A172 (cell line): ENCODE data around the genes MRPS14 and KIAA0040.

DNA sequence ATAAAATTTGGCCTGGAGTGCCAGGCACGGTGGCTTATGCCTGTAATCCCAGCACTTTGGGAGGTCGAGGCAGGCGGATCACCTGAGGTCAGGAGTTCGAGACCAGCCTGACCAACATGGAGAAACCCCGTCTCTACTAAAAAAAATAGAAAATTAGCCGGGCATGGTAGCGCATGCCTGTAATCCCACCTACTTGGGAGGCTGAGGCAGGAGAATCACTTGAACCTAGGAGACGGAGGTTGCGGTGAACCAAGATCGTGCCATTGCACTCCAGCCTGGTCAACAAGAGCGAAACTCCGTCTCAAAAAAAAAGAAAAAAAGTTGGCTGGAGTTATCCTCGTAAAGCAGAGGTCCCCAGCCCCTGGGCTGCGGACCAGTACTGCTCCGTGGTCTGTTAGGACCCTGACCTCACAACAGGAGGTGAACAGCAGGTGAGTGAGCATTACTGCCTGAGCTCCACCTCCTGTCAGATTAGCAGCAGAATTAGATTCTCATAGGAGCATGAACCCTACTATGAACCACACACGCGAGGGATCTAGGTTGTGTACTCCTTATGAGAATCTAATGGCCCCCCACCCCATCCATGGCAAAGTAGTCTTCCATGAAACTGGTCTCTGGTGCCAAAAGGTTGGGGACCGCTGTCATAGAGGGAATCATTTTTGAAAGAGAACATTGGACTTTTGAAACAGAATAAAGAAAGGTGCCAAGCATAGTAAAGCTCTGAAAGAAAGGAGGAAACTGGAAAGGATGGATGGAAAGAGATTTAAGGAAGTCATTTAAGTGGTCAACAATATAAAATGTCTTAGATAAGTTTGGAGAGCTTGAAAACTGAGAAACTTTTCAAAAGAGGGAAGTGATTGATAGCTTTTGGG is 9.4 kb downstream of the SUCO start:
- RAMPAGE, long total RNA = no peak

- RAMPAGE, long total RNA = no peak
Measured at GRCh38 chr1:172661024-172661478, 2.1 kb downstream of the FASLG start.

DNA sequence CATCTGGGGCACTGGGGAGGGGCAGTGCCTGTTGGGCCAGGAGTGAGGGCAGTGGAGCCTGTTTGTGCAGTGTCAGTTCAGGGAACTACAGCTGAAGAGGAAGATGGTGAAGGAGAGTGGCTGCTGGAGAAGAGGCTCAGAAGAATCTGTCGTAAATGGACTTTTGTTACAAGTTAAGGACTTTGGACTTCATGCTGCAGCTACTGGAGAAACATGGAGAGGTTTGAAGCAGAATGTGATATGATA is 3.2 kb upstream of the TNFSF4 start:
- RAMPAGE, long total RNA = no peak

DNA sequence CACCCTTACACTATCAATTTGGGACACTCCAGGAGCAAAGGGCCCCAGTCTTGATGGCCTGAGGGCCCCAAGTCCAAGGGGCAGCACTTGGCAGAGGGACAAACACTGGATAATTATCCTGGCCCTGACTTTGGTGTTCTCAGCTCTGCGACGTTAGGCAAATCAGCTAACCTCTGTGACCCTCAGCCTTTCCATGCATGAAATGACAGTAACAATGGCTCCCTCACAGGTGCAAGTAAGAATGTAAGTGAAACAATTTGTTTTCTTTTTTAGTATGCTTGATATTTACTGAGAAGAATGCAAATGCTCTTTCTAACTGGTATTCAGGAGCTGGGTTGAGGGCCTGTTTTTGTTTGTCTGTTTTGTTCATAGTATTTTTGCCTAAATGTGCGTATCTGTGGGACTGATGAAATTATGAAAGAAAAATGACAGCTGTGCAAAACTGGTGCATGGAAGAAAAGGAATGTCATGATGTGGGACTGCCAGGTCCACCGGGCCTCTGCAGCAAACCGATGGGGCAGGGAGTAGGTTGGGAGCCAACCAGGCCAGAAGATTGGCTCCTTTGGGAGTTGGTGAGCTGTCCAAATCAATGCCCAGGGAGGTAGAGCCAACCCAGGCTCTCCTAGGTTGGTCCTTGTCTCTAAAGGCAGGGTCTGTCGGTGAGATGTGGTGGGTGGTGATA is 61.5 kb upstream of the PRDX6 start:
- RAMPAGE, long total RNA = no peak

DNA sequence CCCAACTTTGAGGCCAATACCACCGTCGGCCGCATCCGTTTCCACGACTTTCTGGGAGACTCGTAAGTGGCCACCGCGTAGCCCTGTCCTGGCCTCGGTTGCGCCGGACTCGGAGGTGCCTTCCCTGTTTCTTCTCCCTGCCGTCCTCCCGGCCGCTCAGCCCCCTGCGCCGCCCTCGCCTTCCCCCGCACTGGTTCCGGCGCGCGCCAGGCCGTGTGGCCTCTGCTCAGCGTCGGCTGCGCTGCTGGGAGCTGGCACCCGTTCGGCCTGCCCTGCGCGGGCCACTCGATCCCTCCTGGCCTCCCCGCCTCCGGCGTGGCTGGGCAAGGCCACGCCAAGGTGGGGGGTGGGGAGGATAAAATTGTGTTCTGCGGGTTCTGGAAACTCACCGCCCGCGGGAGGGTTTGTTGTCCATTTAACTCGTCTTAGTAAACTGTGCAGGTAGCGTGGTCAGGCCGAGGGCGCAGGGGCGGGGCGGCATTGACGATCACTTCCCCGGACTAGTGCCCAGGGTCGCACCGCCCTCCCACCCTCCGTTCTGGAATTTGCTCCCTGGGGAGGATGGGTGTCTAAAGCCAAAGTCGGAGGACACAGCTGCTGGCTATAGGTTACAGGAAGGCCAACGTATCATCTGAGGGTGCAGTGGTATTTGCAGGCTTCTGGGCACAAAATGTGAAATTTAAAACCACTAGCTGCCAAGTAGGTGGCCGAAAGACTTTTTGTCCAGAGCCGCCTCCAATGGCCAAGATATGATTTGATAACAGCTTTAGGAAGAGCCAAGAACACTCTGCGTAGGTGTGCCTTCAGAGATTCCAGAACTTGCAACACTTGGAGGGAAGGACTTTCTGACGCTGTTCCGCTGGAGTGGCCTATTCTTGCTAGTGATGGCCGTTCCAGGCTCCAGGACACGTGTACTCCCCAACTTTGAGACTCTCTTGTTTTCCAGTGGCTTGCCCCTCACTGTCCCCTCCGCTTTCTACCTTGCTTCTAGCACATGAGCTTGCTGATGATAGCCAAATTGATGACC is 609 bp downstream of the PRDX6 start:
- RAMPAGE, long total RNA = no peak

DNA sequence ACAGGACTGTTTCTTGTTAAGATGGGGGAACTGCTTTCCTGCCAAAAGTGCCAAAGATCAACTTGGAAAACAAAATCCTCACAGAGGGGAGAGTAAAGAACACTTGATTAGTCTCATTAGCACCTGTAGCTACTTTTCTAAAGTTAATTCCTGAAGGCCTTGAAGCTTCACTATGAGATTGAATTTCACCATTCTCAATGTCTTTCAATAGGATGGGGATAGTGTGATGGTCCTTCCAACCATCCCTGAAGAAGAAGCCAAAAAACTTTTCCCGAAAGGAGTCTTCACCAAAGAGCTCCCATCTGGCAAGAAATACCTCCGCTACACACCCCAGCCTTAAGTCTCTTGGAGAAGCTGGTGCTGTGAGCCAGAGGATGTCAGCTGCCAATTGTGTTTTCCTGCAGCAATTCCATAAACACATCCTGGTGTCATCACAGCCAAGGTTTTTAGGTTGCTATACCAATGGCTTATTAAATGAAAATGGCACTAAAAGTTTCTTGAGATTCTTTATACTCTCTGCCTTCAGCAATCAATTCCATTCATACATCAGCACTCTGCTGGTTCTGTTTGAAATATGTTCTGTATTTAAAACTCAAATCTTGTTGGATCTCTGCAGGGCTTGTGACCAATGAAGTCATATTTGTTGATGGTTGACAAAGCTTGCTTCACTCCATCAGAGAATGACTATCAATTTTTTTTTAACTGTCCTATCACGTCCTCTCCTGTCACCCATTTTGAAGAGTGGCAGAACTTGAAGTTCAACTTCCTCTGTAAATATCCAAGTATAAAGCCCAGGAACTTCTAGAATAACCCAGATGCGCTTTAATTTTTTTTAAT is 10.6 kb downstream of the PRDX6 start:
- RAMPAGE, long total RNA = no peak

- RAMPAGE, long total RNA = no peak
Measured at GRCh38 chr1:173856107-173856915, 11.9 kb upstream of the ZBTB37 start.

DNA sequence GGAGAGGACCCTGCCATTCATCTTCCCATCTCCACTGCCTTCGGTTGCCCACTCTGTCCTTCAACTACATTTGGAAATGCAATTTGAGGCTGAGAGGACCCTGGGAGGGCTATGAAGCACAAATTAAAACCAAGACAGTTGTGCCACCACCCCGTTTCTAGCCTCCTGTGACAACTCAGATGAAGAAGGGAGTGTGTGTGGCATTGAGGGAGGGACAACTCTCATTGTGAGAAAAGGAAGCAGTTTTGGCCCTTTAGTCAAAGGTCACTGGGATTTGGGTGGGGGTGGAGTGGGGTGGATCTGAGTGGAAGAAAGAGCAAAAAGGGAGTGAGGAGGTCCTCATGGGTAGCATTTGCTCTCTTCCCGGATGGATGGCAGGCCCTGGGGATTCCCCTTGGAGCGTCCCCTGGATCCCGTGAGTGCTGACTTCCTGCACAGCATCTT is 579 bp downstream of the SERPINC1 start:
- RAMPAGE, long total RNA = no peak

GRCh38 chr1:173937182-173937747 is 20.1 kb upstream of the SERPINC1 start:
- RAMPAGE, long total RNA = no peak

DNA sequence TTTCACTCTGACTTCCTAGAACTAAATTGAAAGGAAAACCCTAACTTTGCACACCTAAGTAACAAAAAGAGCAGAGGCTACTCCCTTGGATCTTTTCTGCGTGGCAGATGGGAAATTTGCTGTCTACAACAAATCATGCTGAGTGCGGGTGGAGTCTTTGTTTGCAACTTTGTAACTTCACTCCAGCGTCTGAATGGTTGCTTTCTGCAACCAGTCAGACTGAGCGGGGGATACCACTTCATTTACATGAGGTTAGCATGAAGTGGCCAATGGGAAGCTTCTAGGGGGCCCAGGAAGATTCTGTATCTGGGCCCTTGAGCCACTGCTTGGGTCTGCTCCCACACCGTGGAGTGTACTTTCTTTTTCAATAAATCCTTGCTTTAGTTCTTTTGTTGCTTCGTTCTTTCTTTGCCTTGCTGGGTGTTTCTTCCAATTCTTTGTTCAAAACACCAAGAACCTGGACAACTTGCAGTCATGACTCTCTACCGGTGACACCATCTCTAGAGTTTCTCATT is 55.6 kb upstream of the RC3H1 start:
- RAMPAGE, long total RNA = no peak

DNA sequence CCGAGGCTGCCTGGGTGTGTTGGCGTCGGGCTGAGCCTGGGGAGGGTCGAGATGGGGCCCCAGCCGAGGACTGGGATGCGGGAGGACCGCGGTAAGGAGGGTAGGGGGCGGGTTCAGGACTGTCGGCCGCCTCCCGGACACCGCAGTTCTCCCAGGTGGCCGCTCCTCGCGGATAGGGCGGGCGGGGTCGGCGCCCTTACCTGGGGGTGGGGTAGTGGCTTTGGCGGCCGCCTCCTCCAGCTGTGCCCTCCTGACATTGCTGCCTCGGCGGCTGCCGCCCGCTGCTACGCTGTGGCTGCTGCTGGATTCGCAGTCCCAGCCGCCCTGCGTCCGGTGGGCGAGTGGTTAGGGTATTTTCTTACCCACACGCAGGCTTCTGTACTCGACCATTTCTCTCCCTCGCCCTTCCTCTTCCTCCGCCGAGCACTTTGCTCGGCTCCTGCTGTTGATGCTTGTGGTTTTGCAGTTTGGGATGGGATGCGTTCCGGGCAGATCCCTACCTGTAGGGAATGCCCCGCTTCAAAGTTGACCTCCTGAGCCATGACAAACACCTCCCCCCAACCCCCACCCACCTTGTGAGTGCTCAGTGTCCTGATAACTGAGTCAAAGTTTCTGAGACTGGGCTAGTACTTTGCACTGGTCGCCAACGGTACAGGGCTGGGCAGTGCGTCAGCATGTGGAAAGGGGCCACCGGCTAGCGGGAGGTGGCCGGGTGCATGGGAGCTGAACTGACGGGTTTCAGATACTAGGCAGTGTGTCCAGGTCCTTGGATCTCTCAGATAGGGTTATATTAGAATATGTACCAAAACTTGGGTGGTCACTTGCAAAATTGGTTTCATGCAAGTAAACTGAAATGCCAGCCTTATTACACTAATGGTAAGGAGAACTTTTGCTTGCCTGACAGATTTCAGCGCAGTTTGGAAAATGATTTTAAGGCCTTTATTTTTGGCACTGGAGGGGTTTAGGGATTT is 682 bp downstream of the RABGAP1L start:
- RAMPAGE, long total RNA = no peak

DNA sequence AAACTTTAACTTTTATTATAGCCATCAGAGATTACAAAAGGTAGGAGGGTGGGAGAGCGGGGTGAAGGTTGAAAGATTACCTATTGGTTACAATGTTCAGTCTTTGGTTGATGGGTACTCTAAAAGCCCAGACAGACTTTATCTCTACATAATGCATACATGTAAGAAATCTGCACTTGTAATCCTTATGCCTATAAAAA is 111.0 kb downstream of the RABGAP1L start:
- RAMPAGE, long total RNA = no peak

- RAMPAGE, long total RNA = no peak
Measured at GRCh38 chr1:174383214-174383680, 64.5 kb upstream of the GPR52 start.

- RAMPAGE, long total RNA = no peak
Measured at GRCh38 chr1:174848399-174849043, 151.2 kb upstream of the CACYBP start.

DNA sequence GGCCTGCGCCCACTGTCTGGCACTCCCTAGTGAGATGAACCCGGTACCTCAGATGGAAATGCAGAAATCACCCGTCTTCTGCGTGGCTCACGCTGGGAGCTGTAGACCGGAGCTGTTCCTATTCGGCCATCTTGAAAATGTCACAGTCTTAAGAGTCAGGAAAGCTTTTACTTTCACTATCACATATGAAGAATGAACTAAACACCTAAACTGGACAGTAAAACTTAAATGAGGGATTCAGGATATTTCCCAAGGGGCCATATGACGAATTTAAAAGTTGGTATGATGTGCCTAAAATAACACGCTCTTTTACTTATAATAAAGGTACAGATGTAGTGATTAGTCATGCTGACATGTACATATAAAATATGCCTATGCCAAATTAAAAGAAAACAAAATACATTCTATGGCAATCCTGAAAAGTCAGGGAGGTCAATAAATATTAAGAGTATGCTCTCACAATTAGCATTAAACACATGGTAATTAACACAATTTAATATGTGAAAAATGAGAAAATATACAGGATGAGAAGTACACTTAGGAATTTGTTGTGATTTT is 150.6 kb upstream of the CACYBP start:
- RAMPAGE, long total RNA = no peak

DNA sequence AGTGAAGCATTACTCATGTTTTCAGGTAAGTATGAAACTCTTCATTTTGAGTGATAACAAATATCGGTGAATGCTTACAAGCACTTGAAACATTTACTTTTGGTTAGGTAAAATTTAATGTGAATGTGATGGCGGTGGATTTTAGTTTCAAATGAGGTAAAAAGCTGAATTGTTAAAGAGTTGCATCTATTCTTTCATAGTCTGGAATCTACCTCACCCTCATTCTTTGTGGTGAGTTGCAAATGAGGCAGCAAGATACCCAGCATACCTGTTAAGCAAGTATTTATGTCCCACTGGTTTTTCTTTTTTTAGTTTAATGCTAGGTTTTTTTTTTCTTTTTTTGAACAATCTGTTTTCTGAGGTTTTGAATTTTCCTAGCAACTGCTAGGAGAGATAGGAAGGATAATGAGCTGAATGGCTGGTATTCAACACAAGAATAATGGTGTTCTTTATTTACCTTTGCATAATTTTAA is 127.9 kb upstream of the CACYBP start:
- RAMPAGE, long total RNA = no peak

GRCh38 chr1:174964997-174965589 is 34.7 kb upstream of the CACYBP start:
- RAMPAGE, long total RNA = no peak

GRCh38 chr1:174968610-174969471 is 30.9 kb upstream of the CACYBP start:
- RAMPAGE, long total RNA = no peak

DNA sequence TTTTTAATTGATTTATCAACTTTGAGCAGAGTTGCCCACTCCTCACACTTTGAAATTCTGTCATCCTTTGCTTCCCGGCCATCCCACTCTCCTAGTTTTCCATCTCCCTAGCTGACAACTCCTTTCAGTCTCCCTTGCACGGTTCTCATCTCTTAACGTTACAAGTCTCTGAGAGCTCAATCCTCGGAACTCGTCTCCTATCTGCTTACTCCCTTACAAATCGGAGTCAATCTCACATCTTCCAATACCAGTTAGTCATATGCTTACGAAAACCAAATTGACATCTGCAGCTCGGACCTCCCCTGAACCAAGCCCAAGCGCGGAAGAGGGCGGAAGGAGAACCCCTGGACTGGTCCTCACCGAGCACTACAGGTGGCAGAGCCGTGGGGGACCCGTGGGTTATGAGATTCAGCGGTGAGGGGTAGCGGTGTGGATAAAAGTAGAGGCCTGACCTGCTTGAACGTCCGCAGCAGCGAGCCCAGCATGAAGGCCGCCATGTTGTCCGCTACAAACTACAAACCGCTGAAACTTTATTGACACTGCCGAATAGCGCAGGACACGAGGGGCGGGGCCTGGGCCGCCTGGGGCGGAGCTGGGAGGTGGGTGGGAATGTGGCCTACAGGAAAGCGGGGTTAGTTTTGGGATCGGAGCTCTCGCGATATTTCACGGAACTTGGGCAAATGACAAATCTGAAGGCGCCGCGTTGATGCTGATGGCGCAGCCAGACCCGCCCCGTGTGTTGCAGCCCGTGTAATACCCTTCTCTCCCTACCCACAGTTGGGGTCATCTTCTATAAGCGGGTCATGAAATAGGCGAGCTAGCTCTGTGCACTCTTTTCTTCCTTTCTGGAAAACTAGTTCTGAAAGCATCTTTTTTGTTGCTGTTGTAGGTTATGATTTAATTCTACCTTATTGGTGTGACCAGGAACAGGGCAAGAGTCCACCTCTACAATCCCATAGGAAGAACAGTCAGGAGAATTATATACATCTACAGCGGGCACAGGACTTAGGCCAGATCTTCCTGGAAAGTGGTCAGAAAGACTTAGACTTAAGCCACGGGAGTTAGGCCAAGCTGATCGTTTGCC is at the start of gene MRPS14:
Gene MRPS14 (minus strand): TSS at position 514 of the 1,084 bp plus-strand sequence.
- RAMPAGE, long total RNA = start-site peak on the minus strand centred at position 514 of the sequence, 21 bp wide, 310 and 391 reads in 2 replicates

DNA sequence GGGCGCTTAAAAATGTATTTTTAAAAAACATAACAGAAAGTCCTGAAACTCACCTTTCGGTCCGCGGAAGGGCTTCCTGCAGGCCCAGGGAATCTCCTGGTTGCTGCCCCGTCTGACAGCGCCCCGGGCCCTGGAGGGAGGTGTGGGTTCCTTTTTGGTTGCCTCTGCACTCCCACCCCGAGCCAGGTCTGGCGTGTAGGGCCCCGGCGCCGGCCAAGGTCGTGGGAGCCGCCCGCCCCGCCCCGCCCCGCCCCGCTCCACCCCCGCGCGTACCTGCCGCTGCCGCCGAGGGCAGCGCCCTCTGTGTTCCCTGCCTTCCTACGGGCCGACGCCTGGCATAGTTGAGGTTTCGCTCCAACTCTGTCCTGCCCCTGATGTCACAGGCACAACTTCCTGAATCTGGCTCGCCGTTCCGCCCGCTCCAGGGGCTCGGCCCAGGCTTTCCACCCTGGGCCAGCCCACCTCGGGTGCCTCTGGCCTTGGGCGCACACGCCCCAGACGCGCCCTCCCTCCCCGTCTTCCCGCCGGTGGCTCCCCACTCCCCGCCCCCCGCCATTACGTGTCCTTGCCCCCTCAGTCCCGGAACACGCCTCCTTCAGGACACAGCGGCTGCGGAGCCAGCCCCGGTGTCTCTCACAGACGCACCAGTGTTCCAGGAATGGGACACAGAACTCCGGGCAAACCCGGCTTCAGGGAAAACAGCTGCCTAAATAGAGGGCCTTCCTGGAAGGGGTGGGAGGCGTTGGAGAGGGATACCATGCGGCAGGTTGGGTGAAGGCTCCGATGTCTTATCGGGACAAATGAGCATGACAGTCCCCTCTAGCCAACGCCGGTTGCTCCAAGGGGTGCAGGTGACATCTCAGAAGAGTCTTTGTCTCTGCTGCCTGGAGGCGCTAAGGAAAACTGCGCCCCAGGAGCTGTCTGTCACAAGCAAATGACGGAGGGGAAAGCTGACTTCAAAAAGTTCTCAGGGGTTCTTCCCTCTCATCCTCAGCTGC is at the start of gene KIAA0040:
Gene KIAA0040 (minus strand): TSS at position 190 of the 998 bp plus-strand sequence.
- RAMPAGE, long total RNA = no peak